Neural progenitor cell (in vitro differentiated cells): ENCODE measurements around a stretch of chr17.

DNA sequence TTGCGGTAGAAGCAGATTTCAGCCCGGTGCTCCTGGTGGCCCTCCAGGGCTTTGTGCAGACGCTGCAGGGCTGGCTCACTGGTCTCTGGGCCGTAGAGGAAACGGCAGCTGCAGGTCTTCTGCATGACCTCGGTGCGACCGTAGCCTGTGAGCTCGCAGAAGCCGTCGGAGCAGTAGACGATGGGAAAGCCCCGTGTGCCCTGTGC lies 2.2 kb downstream of the KCNH4 start:
- RAMPAGE, long total RNA: no peak

DNA sequence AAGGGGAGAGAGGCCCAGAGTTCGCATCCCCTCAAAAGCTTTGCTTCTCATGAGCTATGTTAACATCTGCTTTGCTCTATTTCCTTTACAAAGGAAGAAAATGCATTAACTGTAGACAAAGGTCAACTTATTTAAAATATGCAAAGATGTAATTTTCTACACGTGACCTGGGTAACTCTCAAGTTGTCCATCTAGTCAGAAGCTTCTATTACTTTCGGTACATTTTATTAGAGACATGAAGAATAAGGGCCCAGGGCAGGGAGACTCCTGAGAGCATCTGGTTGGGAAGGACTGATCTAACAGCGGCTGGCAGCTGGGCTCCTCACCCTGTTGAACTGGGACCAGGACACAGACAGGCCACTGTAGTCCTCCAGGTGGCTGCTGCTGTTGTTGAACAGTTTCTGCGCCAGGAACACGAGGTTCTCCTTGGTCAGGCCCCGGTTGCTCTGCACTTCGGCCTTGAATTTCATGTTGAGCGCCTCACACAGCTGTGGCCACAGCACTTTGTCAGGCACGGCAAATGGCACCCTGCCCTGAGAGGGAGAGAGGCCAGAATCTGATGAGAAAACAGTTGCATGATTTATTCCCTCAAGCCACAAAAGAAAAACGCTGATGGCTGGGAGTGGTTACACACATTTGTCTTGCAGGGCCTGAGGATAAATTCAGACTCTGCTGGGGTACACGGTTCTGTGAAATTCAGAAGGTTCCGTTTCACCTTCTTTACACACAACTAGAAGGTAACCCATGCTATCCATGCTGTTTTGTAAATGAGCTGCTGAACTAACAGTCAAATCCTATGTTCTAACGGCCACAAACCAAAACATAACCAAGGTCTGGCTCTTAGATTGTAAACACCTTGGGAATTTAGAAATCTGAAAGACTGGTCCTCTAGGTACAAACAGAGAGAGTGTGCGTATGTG lies 17.6 kb upstream of the GHDC start:
- RAMPAGE, long total RNA: no peak

GRCh38 chr17:42277467-42277757 lies 1.2 kb upstream of the STAT5B start:
- RAMPAGE, long total RNA: no peak

DNA sequence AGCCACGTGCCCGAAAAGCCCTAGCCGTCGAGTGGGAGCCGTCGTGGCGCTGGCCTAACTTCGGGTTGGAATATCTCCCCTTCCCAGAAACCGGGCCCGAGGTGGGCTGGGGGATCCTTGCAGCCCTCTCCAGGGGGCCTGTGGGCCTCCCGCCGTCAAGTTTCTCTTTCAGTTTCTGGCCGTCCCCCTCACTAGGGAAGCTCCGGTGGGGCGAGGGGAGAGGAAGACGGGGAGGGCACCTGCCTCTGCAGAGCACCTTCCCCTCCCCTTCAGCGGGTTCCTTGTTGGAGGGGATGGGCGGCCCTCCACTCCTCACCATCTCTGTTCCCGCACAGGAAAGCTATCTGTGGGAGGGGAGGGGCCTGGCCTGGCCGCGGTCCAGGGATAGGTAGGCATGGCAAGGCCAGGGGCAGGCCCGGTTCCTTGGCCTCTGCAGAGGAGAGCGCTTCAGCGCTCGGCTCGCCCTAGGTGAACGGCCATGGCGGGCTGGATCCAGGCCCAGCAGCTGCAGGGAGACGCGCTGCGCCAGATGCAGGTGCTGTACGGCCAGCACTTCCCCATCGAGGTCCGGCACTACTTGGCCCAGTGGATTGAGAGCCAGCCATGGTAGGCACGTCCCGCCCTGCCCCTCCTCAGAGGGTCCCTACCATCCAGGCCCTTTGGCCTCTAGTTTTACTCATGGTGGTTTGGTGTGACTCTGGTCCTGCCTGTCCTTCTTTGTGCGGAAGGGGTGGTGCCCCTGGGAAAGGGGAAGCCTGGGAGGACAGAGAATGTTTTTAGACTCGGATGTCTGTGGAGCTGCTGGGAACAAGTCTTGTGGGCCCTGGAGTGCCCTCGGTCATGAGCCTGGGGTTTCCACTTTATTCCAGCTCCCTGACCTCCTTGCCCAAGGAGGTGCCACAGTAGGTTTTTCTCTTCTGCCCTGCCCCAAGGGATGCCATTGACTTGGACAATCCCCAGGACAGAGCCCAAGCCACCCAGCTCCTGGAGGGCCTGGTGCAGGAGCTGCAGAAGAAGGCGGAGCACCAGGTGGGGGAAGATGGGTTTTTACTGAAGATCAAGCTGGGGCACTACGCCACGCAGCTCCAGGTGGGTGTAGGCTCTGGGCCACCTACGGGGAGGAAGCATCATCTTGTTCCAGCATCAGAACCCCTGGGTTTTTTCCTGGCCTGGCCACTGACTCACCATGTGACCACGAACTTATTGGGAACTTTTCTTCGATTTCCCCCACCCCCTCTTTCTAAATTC lies 1.1 kb downstream of the STAT5A start:
- RAMPAGE, long total RNA: no peak

DNA sequence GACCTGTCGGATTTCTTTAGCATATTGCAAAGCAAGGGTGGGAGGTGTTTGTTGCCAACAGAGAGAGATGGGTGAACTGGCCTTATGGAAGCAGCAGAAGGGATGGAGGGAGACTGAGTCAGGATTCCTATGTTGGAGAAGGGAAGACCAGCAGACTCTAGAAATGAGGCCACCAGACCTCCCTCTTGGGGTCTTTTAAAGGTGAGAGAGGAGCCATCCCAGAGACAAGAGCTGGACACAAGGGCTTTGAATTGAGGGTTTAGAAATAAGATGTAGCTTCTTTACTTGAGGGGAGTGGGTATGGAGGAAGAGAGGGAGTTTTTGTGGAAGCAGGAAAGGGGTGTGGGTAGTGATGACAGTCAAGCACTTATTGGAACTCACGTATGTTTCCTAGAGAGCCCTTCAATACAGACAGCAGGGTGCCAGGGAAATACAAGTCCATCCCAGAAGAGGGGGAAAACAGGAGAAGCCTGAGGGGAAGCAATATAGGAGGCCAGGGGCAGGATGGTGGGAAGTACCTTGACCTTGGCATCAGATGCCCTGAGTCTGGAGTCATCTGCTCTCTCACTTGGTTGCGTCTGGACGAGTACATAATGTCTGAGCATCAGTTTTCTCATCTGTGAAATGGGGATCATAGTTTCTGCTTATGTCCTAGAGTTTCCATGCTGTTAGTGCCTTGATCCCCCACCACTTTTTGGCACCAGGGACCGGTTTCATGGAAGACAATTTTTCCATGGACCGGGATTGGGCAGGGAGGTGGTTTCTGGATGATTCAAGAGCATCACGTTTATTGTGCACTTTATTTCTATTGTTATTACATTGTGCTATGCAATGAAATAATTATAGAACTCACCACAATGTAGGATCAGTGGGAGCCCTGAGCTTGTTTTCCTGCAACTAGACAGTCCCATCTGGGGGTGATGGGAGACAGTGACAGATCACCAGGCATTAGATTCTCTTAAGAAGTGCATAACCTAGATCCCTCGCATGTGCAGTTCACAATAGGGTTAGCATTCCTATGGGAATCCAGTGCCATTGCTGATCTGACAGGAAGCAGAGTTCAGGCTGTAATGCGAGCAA lies 2.2 kb downstream of the STAT5A start:
- RAMPAGE, long total RNA: no peak

DNA sequence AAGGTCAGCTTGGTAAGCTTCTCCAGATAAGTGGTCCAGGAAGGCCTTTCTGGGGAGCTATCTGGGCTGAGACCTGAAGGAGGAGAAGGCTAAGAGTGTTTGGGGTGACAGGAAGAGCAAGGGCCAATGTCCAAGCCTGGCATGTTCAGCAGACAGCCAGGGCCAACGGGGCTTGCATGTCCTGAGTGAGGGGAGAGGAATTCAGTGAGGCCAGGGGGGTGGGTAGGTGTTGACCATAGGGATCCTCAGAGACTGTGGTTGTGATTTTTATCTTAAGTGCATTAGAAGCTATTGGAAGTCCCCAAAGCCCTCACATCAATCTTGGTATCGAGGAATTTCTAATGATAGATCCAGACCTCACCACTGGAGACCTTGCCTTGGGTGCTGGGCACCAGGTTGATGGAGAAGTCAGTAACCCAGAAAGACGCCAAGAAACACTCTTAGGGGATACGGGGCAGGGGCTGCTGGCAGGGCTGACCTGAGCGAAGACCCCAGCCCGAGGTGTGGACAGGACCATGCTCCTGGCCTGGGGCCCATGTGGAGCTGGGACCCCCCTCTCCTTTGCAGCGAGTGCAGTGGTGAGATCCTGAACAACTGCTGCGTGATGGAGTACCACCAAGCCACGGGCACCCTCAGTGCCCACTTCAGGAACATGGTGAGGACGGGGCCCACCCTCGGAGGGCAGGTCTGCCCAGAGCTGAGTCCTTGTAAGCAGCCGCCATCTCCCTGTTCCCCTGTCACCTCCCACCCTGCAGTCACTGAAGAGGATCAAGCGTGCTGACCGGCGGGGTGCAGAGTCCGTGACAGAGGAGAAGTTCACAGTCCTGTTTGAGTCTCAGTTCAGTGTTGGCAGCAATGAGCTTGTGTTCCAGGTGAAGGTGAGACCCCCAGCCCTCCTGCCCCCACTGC lies 15.7 kb downstream of the STAT5A start:
- RAMPAGE, long total RNA: no peak

GRCh38 chr17:42309865-42310471 lies 21.7 kb downstream of the STAT5A start:
- RAMPAGE, long total RNA: no peak

DNA sequence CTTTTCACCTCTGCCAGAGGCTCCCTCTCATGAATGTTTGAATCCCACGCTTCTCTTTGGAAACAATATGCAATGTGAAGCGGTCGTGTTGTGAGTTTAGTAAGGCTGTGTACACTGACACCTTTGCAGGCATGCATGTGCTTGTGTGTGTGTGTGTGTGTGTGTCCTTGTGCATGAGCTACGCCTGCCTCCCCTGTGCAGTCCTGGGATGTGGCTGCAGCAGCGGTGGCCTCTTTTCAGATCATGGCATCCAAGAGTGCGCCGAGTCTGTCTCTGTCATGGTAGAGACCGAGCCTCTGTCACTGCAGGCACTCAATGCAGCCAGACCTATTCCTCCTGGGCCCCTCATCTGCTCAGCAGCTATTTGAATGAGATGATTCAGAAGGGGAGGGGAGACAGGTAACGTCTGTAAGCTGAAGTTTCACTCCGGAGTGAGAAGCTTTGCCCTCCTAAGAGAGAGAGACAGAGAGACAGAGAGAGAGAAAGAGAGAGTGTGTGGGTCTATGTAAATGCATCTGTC lies 22.4 kb downstream of the STAT5A start:
- RAMPAGE, long total RNA: no peak

DNA sequence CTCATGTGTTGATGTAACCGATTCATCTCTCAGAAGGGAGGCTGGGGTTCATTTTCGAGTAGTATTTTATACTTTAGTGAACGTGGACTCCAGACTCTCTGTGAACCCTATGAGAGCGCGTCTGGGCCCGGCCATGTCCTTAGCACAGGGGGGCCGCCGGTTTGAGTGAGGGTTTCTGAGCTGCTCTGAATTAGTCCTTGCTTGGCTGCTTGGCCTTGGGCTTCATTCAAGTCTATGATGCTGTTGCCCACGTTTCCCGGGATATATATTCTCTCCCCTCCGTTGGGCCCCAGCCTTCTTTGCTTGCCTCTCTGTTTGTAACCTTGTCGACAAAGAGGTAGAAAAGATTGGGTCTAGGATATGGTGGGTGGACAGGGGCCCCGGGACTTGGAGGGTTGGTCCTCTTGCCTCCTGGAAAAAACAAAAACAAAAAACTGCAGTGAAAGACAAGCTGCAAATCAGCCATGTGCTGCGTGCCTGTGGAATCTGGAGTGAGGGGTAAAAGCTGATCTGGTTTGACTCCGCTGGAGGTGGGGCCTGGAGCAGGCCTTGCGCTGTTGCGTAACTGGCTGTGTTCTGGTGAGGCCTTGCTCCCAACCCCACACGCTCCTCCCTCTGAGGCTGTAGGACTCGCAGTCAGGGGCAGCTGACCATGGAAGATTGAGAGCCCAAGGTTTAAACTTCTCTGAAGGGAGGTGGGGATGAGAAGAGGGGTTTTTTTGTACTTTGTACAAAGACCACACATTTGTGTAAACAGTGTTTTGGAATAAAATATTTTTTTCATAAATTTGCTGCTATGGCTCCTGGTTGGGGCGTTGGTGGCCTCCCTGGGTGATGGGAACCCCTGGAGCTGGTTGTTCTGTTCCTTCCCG lies 23.1 kb downstream of the STAT5A start:
- RAMPAGE, long total RNA: no peak

DNA sequence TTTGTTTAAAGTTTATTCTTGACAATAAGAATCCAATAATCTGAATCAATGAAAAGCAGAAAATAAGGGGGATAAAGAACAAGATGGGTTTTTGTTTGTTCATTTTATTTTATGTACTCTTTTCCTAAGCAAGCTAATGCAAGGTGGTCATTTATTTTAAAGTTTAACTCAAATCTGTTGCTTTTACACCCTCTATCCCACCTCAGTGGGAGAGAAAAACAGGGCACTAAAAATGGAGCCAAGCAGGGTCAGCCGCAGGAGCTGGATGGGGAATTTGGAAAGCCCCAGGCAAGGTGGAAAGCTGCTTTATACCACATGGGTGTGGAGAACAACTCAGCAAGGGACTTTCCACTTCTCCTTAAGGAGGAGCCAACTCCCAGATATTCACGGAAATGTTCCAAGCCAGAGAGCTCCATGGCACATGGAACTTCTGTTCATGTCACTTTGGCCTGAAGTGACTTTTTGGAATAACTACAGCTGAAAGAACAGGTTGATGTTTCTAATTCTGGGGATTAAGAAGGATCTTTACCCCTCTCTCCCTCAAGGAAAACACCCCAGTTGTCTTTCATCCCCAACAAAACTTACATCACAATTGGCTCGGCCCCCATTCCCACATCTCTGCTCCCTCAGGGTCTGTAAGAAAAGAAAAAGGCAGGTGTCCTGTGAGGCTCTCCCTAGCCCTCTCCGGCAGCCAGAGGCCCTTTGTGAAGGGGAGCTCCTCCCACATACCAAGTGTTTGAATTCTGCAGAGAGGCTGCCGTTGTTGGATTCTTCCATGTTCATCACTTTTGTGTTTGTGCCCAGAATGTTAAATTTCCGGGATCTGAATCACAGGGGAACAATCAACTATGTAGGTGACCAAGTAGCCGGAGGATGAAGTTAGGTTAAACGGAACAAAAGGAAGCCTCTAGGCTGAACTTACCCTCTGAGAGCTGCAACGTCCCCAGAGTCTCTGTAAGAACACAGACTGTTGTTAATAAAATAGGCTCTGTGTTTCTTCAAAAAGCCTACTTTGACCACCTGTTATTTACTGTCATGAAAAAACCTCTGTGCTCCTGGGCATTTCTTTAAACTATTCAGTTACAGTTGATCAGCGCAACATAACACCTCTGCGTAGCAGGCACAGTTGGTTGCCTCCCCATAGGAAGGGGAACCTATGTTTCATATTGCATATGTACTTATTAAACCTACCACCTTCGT lies 40.9 kb downstream of the STAT5A start:
- RAMPAGE, long total RNA: no peak

- RAMPAGE, long total RNA: no peak
Measured at GRCh38 chr17:42378974-42379910, 9.0 kb downstream of the STAT3 start.

GRCh38 chr17:42413332-42413975 lies 9.6 kb downstream of the CAVIN1 start:
- RAMPAGE, long total RNA: no peak

- RAMPAGE, long total RNA: no peak
Measured at GRCh38 chr17:42422306-42422966, 620 bp downstream of the CAVIN1 start.

DNA sequence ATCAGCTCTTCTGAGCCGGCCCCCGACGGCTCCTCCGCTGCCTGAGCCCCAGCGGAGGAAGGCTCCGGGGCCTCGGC lies 251 bp downstream of the CAVIN1 start:
- RAMPAGE, long total RNA: no peak

DNA sequence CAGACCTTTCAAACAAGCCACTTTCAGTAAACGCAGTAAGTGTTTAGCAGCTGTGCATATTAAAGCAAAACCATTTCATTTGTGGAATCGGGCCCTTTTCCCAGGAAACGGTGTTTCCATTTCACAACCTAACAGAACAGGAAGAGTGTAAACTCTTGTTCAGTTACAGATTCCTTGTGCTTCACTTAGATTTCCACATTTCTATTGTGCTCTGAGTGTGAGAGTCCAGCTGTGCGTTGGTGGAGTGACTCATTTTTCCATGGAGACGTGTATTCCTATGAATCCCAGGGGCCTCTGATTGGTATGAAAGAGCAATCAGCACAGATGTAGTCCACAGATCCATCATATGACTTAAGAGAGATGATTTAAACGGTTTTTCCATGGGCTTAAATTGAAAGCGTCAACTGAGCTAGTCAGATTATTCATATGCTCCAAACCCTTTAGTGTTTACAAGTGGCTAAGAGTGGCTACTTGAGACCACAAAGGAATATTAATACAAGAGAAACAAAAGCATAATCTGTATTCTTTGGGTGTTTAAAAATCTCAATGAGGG lies 13.4 kb upstream of the CAVIN1 start:
- RAMPAGE, long total RNA: no peak

DNA sequence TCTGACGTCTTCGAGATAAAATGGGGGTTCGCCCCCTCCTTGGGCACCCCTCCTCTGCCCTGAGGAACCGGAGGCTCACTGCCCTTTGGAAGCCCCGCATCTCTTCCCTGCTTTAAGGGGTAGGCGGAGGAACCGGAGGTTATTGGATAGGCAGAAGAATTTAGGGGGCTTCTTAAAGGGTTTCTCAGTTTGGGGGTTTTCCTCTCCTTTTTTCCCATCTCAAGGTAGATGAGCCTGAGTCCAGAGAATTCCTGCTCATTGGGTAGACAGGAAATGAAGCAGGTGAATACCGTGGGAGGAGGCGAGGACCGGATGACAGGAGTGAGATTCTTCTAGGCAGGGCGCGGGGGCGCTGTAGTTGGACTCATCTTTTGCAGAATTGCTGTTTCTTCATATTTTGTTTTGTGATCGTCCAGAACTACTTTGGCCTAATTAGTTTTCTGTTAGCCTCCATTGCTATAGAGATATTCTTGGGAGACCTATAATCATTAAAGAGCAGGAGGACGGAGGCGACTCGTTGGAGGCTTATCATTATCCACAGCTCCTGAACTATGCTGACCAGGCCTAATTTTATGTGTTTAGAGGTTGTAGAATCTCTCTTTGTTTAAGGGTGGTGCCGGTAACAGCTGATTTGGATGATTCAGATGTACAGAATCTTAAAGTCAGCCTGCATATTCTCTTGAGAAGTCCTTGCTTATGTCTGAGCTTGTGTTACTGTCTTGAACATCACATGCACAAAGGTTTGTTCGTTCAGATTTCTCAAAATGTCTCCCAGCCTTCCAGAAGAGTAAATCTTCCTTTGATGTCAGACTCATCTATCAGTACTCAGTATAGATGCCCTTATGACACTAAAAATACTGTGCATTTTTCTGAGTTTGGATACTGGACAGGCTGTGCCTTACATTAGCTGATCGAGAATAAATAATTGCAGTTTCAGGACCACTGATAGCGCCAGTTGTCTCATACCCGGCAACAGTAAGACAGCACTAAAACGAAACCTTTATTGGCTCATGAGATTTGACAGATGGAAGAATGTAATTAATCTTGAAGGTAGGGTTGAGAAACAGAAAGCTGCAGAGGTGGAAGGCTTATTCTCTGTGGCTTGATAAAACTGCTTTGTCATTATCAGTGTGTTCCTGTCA lies 758 bp downstream of the ATP6V0A1 start:
- RAMPAGE, long total RNA: no peak

DNA sequence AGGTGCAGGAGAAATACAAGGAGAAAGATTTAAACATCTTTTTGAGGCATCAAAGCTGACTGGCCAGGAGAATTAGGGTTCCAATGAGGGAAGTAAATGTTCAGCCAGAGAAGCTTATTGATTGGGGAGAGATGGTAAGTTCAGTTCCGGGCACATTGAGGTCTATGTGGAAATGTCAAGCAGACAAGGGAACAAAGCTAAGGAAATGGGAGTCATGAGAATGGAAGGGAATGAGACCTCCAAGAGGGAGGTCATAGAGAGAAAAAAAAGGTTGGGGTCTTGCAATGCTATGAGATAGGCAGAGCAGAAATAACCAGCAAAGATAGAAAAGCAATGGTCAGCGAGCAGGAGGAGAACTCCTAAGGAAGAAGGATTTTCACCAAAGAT lies 30.9 kb downstream of the ATP6V0A1 start:
- RAMPAGE, long total RNA: no peak

- RAMPAGE, long total RNA: no peak
Measured at GRCh38 chr17:42517118-42518016, 18.7 kb upstream of the NAGLU start.

GRCh38 chr17:42520454-42521826 lies 15.1 kb upstream of the NAGLU start:
- RAMPAGE, long total RNA: no peak

DNA sequence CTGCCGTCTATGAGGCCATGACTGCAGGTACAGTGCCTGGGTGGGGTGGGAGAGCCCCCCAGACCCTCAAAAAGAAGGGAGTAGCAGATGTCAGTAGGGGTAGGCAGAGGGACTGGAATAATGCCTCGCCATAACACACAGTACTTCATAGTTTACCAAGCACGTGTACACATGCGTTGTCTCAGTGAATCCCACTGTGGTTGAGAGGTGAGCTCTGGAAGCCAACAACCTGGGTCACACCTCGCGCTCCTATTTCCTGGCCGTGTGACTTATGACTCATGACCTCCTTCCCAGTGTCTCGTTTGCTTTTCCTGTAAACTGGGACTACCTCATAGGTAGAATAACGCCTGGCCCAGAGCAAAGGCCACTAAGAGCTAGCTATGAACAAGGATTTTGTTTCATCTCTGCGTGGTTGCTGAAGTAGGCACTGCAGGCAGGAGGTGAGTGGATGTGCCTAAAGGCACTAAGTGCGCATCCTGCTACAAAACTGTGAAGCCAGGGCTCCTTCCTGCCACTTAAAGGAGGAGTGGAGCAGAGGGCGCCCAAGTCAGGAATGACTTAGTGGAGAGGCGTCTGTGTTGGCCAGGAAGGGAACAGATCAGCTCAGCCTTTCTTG lies 5.2 kb downstream of the NAGLU start:
- RAMPAGE, long total RNA: no peak